Glomerular endothelial cell (primary cell): ENCODE measurements around a stretch of chr2.

- RAMPAGE, long total RNA: no peak
Measured at GRCh38 chr2:28361082-28361736, 31.4 kb upstream of the FOSL2 start.

DNA sequence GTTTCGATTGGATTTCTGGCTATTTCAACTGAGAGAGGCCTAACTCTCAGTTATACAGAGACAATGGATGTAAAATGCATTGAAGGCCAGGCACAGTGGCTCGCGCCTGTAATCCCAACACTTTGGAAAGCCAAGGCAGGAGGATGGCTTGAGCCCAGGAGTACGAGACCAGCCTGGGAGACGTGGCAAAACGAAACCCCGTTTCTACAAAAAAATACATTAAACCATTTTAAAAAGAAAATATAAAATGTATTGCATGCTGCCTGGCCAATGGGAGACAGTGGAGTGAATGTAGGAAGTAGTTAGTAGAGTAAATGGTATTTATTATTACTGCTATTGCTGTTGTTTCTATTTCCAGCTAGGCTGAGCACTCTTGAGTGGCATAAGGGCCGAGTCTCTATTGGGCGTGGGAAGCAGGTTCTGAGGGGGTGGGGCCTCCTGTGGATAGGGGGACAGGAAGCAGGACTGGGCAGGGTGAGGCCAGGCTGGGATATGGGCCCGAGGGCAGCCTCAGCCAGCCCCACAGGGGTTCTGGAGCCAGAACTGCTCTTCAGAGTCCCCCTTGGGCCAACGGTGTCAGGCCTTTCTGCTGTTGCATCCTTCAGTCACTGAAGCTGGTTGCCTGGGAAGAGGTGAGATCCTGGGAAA is 26.9 kb upstream of the FOSL2 start:
- RAMPAGE, long total RNA: no peak

DNA sequence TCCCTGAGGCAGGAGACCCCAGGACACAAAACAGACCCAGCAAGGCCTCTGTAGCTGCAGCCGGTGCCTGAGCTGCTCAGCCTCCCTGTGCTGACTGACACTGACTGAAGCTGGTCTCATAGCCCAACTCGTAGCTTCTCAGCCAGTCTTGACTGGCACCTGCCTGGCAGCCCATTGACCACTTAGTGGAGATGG is 14.1 kb upstream of the FOSL2 start:
- RAMPAGE, long total RNA: no peak

DNA sequence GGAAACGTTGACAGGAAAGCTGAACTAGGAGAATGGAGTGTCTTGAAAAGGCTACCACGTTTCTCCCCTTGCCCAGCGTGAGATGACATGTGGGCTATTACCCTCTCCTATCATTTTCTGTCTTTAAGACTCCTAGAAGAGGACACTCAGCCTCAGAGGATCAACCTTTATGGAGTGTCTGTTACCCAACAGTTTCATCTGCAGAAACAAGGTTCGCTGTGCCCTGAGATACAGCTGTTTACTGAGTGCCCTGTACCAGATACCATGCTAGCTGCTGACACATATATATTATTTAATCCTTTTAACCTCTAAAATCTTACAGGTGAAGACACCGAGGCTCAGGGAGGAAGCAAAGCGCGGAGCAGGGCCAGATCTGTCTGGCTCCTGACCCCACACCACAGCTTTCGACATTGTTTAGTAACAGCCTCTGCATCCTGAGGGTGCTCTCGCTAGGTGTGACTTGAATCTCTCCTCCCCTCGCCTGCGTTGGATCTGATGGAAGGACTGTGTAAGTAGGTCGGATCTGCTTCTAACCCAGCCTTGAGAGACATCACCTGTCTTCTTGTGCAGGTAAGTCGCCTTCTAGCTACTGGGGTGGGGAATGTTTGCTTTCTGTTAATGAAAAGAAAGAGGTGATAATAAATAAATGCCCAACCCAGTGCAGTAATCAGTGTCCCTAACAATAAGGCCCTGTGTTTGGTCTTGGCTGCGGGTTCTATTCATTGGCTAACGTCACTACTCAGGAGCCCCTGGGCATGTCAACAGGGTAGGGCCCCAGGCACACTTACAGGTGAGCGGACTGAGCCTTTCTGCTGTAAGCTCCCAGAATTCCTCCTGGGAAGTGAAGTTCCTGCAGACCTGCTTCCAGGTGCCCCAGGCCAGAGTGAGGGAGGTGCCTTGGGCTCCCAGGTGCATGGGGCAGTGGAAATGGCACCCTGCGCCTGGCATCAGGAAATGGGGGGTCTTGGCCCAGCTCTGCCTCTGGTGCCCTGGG is 11.5 kb upstream of the FOSL2 start:
- RAMPAGE, long total RNA: no peak

DNA sequence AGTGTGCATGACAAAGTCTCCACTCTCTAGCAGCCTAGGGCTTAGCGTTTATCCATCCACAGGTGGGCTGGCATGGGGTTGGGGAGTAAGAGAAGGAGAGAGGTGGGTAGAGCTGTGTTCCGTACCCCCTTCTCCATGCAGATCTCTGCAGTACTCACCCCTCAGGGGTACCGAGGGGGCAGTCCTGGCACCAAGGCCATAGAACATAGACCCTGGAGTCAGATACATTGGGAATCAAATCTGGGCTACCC is 18.5 kb downstream of the FOSL2 start:
- RAMPAGE, long total RNA: no peak

DNA sequence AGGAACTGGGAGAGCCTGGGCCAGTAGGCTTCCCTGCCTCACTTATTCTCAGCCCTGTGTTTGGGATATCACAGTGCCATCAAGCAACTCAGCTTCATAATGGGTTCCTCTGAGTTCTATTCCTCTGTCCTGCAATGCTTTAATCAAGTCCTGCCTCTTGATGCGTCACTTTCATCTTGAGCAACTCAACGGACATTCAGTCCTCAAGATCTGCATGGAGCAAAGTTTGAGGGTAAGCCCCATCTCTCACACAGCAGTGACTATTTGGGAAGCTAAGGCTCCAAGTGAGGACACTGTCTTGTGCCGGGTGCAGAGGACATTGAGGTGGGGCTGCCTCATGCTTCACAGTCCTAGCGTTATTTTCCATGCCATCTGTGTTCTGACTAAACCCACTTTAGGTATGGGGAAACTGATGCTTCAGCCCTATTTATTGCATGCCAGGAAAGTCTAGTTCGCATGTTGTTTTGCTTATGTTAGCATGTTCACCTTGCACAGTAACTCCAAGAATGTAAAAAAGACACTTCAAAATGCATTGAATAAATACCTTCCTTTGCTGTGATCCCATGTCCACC is 50.8 kb upstream of the PLB1 start:
- RAMPAGE, long total RNA: no peak

DNA sequence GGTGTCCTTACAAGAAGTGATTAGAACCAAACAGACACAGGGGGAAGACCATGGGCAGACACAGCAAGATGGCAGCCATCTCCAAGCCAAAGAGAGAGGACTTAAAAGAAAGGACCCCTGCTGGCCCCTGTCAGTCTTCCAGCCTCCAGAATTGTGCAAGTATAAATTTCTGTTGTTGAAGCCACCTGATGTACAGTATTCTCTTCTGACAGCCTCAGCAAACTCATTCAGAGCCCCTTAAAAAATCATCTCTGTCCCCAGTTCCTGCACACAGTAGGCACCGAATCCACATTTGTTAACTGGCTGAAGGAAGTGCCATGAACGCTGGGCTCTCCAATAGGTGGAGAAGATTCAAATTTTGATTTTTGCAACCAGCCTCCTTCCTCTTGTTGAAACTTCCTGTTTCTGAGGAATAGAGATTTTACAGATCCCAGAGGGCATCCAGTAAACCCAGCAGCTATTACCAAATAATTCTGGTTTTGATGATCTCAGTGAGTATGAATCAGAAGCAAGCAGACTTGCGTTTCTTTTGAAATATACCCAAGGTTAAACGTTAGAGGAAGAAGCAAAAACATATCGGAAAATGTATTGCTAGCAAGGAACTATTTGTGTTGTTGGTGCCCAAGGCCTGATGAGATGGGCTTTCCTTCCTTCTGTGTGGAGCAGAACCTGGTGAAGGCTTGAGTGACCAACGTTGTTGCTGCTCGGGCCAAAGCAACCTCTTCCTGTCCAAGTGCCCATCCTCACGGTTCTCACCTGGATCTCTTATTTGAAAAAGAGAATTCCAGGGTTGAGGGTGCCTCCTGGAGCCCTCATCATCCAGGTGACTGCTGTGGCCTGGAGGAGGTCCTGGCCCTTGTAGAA is 47.7 kb upstream of the PLB1 start:
- RAMPAGE, long total RNA: no peak

- RAMPAGE, long total RNA: no peak
Measured at GRCh38 chr2:28470725-28471002, 25.2 kb upstream of the PLB1 start.

GRCh38 chr2:28544360-28545661 is 49.0 kb downstream of the PLB1 start:
- RAMPAGE, long total RNA: no peak

- RAMPAGE, long total RNA: no peak
Measured at GRCh38 chr2:28577708-28578217, 81.9 kb downstream of the PLB1 start.

- RAMPAGE, long total RNA: no peak
Measured at GRCh38 chr2:28755395-28756110, 3.9 kb downstream of the PPP1CB start.

GRCh38 chr2:28757373-28757744 is 5.7 kb downstream of the PPP1CB start:
- RAMPAGE, long total RNA: no peak

DNA sequence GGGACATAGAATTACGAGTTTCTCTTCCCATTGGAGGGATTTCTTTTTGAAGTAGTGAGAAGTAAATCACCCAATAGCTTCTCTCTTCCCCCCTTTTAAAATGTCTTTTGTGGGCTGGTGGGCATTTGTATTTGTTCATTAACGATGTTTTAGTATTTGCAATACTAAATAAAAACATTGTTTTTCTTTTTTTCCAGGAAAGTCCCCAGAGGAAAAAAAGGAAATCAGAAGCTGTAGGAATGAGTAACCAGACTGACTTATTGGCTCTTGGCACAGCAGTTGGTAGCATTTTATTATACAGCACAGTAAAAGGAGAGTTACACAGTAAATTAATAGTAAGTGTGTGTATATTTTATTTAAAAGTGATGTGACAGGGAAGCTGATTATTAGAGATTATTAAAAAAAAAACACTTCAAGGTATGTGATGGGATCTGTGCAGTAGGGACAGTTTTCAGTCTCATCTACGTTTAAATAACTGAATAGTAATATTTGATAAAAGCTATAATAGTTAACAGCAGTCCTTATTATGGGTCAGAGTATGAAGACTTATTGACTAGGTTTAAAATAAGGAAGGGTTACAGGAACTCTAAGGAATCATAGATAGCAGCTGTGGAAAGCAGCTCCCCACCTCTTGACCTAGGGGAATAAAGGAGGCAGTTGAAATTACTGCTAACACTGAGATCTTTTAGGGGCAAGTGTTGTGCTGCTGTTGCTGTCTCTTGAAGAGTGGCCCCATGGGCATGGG is 7.5 kb downstream of the WDR43 start:
- RAMPAGE, long total RNA: no peak

GRCh38 chr2:28952542-28953080 is 28.5 kb upstream of the TOGARAM2 start:
- RAMPAGE, long total RNA: no peak

- RAMPAGE, long total RNA: no peak
Measured at GRCh38 chr2:28956295-28956833, 24.7 kb upstream of the TOGARAM2 start.

DNA sequence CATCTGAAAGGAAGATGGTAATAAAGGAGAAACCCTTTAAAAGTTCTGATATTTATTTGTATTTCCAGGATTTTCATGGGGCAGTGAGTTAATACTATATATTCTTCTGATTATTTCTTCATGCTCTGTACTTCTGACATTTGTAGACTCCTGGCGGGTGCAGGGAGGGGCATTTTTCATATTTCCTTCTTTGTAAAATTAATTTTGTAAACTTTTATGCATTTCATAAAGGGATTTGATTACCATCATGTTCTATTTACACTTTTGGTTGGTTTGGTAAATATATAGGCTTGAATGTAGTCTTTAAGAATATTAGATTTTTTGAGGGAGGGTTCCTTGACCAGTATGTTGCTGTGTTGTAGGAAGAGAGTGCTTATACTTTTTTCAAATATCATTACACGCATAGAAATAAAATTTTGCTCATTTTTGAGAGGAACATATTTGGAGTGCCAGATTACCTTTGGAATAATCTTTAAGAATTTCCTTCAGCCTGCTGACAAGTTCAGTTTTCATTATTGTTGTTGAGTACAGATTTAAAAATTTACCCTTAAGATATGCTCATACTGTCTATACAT is 16.3 kb downstream of the CLIP4 start:
- RAMPAGE, long total RNA: no peak

DNA sequence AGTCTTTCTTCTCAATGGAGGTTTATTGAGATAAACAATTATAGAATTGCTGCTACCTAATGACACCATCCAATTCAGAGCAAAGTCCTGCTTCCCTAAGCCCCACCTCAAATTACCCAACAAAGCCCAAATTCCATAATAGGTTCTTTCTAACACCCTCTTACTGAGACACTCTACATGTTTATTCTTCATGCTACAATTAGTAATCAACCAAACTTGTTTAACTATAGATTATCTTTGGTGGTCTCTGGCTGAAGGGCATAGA is 322.3 kb downstream of the CLIP4 start:
- RAMPAGE, long total RNA: no peak

GRCh38 chr2:29528690-29529548 is 392.5 kb downstream of the ALK start:
- RAMPAGE, long total RNA: no peak

DNA sequence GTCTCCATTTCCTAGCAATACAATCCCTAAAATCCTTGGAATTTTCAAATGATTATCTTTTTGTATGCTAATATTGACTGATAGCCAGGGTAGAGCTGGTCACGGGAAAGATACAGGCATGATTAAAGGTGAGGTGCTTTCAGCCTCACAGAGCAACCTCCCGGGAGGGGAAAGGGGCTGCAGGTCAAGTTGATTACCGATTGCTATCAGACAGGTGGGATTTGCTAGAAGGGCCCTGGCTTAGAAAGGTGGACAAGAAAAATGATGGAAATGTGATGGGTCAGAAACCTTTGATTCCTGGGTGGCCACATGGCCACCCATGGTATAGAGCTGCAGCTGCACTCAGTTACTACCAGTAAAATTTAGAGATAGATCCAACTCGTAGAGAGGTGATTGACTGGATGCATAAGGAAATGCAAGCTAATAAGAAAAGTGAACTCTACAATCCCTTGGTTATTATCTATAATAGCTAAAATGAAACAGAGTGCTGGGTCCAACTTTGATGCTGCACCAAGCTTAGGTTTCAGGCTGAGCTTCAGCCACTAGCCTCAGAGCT is 15.3 kb downstream of the YPEL5 start:
- RAMPAGE, long total RNA: no peak

DNA sequence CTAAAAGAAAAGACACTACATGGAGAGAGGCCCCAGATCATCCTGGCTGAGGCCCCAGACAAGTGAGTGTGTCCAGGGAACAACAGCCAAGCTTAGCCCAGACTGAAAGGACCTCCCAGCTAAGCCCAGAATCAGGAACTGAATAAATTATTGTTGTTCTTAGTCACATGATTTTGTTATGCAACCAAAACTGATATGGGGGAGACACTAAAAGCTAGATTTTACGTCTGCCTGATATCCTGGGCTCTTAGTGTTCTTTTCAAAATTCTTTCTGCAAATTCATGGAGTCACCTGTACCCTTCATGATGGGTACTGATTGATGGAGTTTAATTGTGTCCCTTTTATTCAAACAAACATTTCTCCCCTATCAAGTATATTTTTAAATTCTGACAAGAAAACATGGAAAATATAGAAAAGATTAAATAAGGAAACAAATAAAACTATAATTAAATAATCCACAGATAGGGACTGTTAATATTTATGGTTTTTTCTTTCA is 29.2 kb upstream of the LBH start:
- RAMPAGE, long total RNA: no peak